ENCODE data around the genes STK10, EFCAB9, SH3PXD2B and DUSP1.

GRCh38 chr5:172174627-172175249 lies 13.3 kb downstream of the STK10 start:
- PRO-cap, result unidirectional peak, minus-strand start at chr5:172174795

GRCh38 chr5:172187550-172188442 lies at the start of gene STK10:
STK10 (minus strand) TSS chr5:172188224.
- PRO-cap, result bidirectional peak, plus-strand start at chr5:172188499, minus-strand start at chr5:172188196

- PRO-cap, result no peak
Measured at GRCh38 chr5:172194007-172194360, at the start of gene EFCAB9. EFCAB9 (plus strand) TSS chr5:172194172.

- PRO-cap, result no peak
Measured at GRCh38 chr5:172303896-172304173, 20.3 kb upstream of the UBTD2 start.

GRCh38 chr5:172353724-172354270 lies 70.2 kb upstream of the UBTD2 start:
- PRO-cap, result no peak

DNA sequence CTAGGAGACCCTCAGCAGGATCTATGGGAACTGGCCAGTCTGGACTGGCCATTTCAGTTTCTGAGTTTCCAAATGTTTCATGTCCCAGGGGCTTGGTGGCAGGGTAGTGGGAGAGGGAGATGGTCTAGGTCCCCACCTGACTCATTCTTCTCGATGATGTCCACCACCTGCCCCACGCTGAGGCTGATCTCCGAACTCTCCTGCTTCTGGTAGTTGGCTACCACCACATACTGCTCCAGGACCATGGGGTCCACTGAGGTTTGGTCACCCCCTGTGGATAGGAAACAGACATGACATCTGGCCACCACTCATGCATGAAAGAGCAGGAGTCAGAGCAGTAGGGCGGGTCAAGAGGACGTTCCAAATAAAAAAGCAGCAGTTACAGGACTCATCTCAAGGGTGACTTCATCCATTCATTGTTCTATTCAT lies 79.0 kb upstream of the UBTD2 start:
- PRO-cap, result no peak

DNA sequence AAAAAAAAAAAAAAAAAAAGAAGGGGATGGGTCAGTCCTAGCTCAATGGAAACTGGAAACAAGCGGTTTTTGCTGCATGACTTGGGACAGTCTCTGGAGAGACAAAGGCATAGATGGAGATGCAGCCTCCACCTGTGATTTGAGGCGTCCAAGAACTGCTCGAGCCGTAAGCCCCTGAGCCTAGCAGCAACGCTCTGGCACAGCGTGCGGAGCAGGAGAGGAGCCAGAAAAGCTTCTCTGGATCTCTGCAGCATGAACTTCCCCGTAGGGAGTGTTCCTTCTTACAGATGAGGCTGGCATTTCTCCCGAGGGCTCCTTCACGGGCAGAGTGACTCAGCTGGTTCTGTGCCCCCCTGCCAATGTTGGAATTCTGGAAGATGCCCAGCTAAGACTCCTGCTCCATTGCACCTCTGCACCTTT lies 39.9 kb downstream of the SH3PXD2B start:
- PRO-cap, result no peak

- PRO-cap, result no peak
Measured at GRCh38 chr5:172444722-172445398, 9.5 kb downstream of the SH3PXD2B start.

- PRO-cap, result bidirectional peak, plus-strand start at chr5:172454196, minus-strand start at chr5:172454006; bidirectional peak, plus-strand start at chr5:172454652, minus-strand start at chr5:172454518
Measured at GRCh38 chr5:172453712-172455078, at the start of gene SH3PXD2B. SH3PXD2B (minus strand) TSS chr5:172454525.

DNA sequence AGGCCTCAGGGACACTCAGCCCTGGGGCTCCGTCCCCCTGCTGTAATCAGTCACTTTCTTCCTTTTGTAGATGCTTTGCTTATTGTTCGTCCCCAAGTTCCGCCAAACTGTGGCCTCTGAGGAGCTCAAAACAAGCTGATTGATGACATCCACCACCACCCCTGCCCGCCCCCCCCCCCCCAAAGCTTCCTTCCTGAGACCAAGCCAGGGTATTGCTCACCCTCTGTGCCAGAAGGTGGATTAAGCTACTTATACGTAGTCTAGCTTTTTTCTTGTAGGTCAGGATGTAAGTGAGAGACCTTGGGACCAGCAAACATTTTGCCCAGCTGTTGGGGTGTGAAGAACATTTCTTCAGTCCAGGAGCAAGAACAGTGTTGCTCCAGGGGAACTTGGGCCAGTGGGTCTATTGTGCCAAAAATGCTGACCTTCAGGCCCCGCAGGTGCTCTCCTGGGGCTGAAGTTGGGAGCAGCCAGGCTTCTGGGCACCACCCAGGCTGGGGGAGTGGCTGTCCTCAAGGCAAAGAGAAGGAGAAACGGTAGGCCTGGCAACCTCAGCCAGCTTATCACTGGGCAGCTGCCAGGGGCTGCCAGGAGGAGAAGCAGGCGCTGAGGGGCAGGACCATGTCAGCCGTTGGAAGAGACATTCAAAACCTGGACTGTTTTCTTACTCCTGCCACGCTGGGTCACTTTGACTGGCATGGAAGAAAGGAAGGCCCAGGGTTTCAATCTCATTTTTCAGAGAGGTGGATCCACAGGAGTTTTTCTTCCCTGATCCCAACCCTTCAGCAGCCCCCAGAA lies 18.0 kb downstream of the NEURL1B start:
- PRO-cap, result no peak

- PRO-cap, result no peak
Measured at GRCh38 chr5:172683793-172684424, 42.8 kb downstream of the NEURL1B start.

DNA sequence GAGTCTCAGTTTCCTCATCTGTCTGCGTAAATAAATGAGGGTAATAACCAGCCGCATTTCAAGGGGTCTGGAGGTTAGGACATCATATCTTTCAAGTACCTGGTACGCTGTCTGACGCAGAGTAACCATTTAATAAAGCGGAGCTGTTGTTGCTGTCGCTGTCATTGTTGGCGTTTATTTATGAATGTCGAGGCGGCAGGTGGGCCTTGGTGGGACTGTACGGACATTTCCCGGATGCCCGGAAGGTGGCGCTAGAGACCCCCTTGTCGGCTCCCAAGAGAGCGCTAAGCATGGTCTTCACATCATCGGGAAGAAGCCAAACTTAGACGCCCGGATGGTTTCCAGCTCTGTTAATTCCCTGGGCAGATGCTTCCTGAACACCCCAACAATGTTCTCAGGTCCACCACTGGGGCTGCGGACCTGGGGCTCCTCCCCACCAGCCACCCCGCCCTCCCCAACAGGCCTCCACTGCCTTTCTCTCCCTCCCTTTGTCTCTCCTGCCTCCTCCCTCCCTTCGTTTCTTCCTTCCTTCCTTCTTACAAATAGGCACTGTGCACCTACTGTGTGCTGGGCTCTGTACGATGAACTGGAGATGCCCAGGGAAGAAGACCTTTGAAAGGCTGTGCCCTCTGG lies 54.2 kb downstream of the DUSP1 start:
- PRO-cap, result no peak

- PRO-cap, result no peak
Measured at GRCh38 chr5:172720091-172720361, 51.0 kb downstream of the DUSP1 start.

GRCh38 chr5:172741435-172741769 lies 29.6 kb downstream of the DUSP1 start:
- PRO-cap, result no peak

DNA sequence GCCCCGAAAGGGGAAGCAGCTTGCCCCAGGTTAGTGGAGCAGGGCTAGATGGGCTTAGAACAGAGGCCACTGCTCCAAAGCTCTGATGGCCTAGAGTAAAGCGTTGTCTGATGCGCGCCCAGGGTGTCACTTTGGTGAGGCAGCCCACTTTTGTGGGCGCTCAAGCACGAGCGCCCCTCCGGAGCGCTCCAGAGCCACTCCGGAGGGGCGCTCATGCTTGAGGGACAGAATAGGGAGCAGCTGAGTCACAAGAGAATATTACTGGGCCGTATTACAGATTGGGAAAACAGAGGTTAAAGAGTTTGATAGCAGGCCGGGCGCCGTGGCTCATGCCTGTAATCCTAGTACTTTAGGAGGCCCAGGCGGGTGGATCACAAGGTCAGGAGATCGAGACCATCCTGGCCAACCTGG lies 7.0 kb downstream of the DUSP1 start:
- PRO-cap, result no peak

DNA sequence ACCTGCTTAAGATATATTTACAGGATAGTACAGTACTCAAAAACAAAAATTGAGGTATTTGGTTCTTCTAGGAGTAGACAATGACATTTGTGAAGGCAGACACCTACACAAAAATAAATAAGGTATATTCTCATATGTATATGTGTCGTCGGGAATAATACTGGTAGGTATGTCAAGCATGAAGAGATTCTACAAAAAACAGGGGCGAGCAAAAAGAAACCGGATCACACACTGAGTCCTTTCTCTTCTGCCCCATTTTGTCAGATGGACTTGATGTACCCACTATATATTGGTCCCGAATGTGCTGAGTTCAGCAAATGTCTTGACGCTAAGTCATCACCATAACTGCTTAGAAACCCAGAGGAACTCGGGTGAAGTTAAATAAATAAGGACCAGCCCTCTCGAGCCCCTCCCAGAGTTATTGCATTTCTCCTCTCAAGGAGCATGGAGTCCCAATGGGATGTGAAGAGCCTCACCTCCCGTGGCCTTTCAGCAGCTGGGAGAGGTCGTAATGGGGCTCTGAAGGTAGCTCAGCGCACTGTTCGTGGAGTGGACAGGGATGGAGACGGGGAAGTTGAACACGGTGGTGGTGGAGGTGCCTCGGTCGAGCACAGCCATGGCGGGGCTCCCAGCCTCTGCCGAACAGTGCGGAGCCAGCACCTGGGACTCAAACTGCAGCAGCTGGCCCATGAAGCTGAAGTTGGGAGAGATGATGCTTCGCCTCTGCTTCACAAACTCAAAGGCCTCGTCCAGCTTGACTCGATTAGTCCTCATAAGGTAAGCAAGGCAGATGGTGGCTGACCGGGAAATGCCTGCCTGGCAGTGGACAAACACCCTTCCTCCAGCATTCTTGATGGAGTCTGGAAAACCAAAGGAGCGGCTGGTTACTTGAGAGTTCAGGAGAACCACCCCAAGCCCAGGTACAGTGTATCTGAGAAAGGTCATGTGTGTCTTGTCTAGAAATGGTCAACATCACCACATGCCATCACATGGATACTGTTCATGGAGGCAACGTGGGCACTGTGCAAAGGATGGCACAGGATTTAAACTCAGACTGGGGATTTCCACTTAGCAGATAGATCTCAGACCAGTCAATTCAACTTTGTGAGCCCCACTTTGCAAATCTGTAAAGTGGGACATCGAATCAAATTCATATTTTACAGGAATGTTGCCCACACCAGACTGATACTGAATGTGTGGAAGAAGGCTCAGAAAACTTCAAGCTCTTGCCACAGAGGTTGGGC lies 2.3 kb downstream of the DUSP1 start:
- PRO-cap, result bidirectional peak, plus-strand start at position 536 of the sequence, minus-strand start at position 259 of the sequence; bidirectional peak, plus-strand start at position 851 of the sequence, minus-strand start at position 761 of the sequence

DNA sequence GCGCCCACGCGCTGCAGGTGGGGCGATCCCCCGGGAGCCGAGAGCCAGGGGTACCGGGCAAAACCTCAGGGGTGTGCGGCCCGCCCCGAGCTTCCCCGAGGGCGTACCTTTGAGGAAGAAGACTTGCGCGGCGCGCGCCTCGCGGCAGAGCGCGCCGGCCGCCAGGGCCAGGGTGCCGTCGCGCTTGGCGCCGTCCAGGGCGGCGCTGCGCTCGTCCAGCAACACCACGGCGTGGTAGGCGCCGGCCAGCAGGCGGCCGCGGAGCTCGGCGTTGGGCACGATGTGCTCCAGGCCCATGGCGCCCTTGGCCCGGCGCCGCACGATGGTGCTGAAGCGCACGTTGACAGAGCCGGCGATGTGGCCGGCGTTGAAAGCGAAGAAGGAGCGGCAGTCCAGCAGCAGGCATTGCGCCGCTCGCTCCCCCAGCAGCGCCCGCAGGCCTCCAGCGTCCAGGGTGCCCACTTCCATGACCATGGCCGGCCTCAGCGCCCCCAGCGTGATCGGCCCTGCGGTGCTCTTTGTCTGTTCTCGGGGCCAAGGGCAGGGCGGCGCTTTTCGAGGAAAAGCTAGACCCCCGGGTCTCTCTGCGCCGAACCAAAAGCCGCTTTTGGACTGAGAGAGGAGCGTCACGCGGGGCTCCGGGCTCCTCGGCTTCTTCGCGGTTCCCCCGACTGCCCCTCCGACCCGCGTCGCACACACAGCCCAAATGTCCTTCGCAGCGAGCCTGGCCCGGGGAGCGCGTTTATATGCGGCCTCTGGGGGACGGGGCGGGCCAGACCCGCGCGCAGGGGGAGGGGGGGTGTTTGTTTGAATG lies at the start of gene DUSP1:
Gene DUSP1, minus strand, starts transcription at position 717 of the 814 bp plus-strand sequence.
- PRO-cap, result bidirectional peak, plus-strand start at position 248 of the sequence, minus-strand start outside the sequence; bidirectional peak, plus-strand start at position 390 of the sequence, minus-strand start at position 400 of the sequence; bidirectional peak, plus-strand start outside the sequence, minus-strand start at position 717 of the sequence

DNA sequence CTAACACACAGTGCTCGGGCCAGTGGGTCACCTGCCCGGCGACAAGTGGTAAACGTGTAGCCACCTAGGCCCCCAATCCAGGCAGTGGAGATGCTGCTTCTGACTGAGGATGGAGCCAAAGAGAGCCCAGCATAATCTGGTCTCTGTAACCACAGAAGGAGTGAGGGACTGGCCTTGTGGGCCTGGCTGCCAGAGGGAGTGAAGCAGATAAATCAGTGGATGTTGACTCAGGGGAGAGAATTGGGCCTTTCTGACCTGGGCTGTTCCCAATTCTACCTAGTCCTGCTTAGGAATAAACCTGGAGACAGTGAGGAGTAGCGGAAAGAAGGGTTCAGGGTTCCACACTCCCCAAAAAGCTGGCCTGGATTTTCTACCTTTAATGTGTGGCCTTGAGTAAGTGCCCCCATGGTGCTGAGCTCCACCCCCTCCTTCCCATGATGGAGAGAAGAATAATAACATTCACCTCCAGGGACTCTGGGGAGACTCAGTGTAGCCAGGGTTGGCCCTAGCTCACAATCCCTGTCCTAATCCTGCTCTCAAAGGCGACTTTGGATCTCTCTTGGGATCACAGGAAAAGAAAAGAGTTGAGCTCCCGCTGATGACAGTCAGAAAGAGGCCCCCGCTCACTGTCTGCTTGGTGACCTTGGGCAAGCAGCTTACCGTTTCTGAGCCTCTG lies 2.9 kb upstream of the DUSP1 start:
- PRO-cap, result no peak

DNA sequence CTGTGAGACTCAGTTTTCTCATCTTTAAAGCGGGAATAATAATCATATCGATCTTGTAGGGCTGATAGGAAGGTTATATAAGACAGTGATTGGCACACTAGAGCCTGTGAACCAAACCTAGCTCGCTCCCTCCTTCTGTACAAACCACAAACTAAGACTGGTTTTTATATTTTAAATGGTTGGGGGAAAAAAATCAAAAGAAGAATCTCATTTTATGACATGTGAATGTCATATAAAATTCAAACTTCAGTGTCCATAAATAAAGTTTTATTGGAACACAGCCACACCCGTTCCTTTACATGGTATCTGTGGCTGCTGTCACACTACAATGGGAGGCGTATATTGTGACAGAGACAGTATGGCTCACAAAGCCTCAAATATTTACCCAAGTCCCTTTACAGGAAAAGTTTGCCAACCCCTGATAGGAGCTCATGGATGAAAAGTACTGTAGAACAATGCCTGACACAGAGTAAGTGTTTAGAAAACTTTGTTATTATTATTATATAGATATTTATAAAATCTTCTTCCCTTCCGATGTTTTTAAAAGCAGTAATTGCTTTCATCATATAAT lies 5.2 kb upstream of the DUSP1 start:
- PRO-cap, result no peak

- PRO-cap, result no peak
Measured at GRCh38 chr5:172835703-172835975, 1.6 kb downstream of the ERGIC1 start.